Zone of skin (tissue), 1 donor: ENCODE data around the genes SASH3 and GPR119.

- RRBS, result no CpG with 5 or more reads among the region's 3 CpGs
Observed at GRCh38 chrX:128122525-128122958, 70.3 kb upstream of the ACTRT1 start.

DNA sequence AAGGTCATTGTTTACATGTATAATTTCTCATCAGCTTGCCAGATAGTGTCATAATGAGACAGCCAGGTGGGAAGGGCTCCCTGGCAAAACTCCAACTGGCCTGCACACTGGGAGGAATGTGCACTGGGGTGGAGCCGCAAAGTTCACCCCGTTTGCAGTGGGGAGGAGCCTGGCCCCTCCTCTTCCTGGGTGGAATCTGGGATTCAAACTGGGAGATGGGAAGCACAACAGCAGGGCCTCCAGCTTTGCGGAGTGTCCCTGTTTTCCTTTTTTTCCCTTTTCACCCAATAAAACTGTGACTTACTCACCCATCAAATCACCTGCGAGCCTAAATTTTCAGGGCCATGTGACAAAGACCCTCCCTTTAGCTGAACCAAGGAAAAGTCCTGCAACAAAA is 329.9 kb downstream of the SMARCA1 start:
- RRBS, result no CpG with 5 or more reads among the region's 4 CpGs

DNA sequence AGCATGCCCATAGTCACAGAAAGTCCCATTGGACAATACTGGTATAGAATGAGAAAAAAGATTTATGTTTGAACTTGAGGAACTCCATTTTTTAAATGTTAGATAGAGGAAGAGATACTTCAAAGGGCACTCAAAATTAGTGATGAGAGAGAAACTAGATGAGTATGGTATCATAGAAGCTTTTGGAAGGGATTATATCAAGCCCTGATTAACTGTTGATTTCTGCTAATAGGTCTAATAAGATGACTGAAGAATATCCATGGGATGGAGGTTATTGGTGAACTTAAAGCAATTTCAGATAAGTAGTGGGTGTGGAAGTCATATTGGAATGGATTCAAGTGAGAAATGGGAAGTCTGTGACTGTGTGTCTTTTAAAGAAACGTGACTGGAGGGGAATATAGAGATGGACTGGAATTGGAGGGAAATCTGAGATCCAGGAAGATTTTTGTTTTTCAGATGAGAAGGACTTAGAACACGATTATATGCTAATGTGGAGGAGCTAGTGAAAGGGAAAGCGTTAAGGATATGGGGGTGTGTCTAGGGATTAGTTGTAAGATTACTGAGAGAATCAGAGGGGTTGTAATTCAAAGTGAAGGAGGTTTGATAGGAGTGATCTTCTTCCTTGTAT is 13.1 kb downstream of the OCRL start:
- RRBS, result no CpG with 5 or more reads among the region's 3 CpGs

- RRBS, result 62% methylated on average over 8 of the region's 19 CpGs
Observed at GRCh38 chrX:129779562-129780267, at the start of gene SASH3. Gene SASH3 (plus strand): TSS chrX:129779949.

DNA sequence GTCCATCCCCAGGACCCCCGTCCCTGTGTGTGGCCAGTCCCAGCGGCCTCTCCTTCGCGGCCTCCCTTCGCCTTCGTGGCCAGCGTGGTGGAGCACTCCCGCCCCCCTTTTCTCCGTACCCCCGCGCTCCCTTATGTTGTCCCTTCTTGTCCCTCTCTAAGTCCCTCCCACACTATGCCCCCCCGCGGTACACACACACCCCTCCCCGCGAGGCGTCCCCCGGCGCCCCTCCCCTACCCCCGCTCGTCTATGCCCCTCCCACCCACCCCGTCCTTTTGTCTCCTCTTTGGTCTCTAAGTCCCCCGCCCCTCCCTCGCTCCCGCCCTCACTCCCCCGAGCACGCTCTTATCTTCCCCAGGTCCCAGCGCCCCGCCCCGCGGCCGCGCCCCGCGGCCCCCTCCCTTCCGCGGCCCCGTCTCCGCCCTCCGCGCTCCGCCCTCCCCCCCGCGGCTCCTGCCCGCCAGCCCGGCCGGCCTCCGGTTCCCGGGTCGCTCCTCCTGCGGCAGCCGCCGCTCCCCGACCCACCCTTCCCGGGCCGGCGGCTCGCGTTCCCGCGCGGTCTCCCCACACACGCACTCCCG is 26.2 kb downstream of the UTP14A start:
- RRBS, result 23% methylated on average over 7 of the region's 63 CpGs

DNA sequence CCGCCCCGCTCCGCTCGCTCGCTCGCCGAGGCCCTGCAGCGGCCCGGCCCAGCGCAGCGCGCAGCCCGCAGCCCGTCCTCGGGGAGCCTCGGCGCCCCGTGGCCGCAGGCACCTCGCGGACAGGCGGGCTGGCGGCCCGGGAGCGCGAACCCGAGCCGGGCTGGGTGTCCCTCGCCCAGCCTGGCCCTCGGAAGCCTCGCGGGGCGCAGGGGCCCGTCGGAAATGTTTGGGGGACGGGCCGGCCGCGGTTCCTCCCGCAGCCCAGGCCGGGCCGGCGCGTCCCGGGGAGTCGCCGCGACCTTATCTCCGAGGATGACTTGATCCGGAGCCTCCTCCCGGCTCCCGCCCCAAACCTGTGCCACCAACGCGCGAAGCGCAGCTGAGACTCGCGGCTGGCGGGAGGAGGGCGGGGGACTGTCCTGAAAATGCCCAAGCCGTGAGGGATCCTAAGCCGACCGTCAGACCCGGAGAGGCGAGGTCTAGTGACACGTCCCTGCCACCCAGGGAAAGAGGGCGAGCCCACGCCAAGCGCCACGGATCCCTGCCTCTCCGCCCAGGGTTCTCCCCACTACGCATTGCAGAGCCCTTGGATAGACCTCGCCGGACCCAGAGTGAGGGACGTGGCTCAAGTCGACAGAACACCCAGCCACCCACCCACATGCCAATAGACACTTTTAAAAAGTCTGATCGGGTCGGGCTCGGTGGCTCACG is 26.8 kb downstream of the UTP14A start:
- RRBS, result 29% methylated on average over 32 of the region's 80 CpGs

DNA sequence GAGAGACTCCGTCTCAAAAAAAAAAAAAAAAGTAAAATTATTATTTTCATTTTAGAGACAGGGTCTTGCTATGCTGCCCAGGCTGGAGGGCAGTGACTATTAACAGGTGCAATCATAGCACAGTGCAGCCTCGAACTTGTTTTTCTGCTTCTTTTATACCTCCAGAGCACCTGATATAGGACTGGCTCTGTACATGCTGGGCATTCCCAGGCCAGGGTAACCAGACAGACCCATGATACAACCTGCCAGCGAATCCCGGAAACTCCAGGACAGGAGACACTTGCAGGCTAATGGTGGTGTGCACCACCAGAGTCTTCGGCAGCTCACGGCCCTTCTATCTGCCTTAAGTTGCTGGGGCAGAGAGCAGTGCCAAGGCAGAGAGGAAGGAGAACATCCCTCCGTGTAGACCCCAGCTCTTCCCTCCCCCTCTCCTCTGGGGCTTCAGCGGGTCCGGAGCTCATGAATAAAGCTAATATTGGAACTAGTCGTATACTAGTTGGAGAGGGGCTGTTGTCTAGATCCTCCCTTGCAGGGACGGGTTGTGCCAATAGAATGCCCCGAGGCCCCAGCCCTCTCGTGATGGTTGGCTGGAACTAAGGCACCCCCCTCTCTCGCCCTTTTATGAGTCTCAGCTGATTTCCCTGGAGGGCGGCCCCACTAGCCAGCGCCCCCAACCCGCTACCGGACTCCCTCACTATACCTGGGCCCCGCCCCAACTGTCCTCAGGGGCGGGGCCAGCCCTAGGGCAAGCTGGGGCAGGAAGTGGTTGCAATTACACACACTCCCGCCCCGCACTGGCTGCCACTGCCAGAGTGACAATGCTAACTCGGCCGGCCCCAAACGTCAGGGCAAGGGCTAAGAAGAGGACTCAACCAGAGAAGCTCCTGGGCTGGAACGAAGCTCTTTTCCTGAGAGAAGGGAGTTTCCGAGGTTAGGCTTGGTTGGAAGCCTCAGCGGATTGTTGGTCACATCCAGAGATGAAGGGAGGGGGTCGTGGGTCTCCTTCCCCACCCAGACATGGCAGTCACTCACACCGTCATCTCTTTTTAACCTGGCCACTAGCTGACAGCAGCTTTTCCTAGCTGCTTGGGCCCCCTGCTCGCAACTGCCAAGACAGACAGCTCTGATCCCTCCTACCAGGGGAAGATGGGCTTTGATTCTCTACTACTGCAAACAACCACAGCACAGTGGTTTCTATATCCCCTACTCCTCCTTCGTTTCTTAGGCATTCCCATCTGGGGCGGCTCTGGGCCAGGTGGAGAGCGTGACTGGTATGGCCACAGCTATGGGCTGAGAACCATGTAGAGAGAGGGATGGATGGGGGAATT is 21.3 kb upstream of the BCORL1 start:
- RRBS, result no CpG with 5 or more reads among the region's 34 CpGs

- RRBS, result no CpG with 5 or more reads among the region's 15 CpGs
Observed at GRCh38 chrX:129979067-129979564, 3.3 kb upstream of the BCORL1 start.

- RRBS, result 14% methylated on average over 62 of the region's 103 CpGs
Observed at GRCh38 chrX:130059992-130061143, 49.9 kb downstream of the ELF4 start.

- RRBS, result no CpG with 5 or more reads among the region's 4 CpGs
Observed at GRCh38 chrX:130089518-130089954, 20.8 kb downstream of the ELF4 start.

GRCh38 chrX:130118407-130118791 is 8.1 kb upstream of the ELF4 start:
- RRBS, result no CpG with 5 or more reads among the region's 5 CpGs

DNA sequence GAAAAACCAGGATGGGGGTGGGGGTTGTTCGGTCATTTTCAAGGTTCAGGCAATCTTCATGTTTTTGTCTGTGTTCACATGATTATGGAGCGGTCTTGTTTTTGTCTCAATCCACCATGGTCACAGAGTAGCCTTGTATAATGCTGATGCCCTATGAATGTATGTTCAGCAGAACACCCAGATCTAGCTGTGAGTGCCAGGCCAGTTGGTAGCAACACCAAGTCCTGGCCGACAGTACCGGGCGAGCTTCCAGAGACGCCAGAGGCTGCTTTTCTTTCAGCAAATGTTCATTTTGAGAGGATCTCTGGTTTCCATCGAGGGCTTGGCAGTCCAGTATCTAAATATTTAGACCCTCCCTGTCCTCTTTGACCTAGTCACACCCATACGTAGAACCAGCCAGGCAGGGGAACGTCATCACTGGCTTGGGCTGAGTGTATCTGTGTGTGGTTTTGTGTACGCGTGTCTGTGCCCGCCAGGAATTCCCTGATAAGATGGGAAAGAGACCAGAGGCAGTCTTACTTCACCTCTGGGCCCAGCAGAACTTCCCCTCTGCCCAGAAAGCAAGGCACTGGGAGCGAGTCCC is 14.7 kb upstream of the ELF4 start:
- RRBS, result no CpG with 5 or more reads among the region's 13 CpGs

- RRBS, result no CpG with 5 or more reads among the region's 12 CpGs
Observed at GRCh38 chrX:130129642-130130416, 19.5 kb upstream of the ELF4 start.

DNA sequence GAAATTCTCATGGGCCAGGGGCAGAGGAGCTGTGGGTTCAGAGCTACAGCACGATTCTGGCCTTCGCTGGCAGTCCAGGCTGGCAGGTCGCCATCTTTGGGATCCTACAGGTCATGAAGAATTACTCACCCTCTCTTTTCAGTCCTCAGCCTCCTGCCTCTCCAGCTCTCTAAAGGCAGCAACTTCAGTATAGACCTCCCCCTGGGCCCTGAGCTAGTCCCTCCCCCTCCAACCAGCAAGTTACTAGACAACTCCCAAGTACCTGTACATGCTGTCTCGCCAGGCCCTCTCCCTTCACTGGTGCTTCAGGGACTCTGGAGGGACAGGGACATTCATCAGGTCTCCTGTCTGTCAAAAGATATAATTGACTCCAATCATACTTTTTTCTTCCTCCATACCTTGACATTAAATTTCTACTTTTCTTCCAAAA is at the start of gene GPR119:
TSS of gene GPR119 (minus strand) at position 177 of the 430 bp plus-strand sequence.
- RRBS, result no CpG with 5 or more reads among the region's 4 CpGs

GRCh38 chrX:130831037-130831520 is 71.9 kb downstream of the ENOX2 start:
- RRBS, result no CpG with 5 or more reads among the region's 2 CpGs

GRCh38 chrX:131278922-131279340 is 10.2 kb downstream of the IGSF1 start:
- RRBS, result no CpG with 5 or more reads among the region's 7 CpGs

GRCh38 chrX:131384246-131384563 is 95.1 kb upstream of the IGSF1 start:
- RRBS, result no CpG with 5 or more reads among the region's 5 CpGs

DNA sequence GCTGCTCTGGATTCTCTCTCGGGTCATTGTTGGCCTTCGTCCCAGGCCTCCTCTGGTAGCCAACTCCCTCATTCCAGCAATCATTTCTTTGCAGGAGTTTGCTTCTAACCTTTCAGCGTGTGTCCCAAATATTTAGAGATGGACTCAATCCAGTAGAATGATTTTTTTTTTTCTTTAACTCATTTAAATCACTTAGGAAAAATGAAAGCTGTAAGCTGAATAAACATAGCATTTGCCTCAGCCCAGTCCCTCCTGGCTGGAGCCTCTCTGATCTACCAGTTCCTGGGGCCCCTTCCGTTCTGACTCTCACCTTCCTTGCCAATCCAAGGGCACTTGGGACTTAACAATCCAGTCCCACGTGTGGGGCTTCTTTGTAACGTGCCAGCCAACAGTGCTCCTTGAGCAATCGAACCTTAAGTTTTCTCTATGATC is 80.3 kb upstream of the GPC4 start:
- RRBS, result no CpG with 5 or more reads among the region's 7 CpGs

DNA sequence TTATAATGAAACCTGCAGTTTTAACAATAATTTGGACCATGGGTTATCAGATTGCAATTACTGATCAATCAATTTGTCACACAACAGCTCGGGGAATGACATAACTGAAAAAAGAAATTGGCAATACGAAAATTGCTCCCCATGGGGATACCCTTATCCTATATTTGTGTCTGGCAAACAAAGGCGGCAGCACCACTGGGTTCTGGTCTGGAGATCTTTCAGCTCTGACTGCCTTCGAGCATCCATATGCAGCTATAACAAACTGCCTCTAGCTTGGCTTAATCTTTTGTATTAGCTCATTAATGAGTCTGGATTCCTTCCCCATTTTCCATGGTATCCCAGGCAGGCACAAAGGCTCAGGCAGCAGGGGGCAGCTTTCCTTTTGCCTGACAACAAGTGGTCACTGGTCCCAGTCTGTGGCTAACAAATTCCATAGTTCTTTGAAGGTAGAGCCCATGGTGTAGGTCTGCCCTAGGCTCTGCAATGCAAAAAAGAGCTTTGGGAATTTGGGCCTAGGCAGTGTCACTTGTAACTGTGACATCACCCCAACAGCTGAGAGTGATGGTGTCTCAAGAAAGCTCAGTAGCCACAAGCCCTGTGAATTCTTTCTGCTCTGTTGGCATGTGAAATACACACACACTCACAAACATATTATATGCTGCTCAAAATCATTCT is 234.3 kb upstream of the GPC4 start:
- RRBS, result no CpG with 5 or more reads among the region's 4 CpGs